Pericardium (tissue), 1 donor: Measurements from ENCODE around the genes PKD2L2, FAM13B and PROB1.

DNA sequence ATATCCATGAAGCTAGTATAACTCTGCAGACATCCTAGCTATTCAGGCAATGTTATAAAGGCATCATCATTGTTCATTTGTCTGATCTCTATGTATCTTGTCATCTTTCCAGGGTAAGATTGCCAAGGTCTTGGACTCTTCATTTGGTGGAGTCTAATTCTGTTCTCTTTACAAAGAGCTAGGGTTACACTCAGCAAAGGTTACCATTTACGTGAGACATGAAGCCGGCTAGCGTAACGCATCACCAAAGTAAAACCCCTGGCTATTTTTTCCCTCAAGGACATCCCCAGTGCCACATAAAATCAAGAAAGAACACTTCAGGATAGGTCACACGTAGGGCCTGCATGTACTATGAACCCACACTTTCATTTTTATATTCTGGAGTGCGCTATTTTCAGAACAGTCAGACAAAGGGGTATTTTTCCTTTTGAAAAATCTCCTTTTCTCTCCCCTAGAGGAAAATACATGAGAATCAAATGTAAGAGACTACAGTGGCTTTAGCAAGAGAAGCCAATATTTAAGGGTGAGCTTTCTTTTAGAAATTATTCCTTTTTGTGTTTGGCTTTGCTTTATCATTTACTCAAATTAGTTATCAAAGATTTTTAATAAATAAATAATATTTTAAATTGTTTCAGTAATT, 19.9 kb upstream of the MYOT start:
- RRBS = no CpG with 5 or more reads among the region's 6 CpGs

DNA sequence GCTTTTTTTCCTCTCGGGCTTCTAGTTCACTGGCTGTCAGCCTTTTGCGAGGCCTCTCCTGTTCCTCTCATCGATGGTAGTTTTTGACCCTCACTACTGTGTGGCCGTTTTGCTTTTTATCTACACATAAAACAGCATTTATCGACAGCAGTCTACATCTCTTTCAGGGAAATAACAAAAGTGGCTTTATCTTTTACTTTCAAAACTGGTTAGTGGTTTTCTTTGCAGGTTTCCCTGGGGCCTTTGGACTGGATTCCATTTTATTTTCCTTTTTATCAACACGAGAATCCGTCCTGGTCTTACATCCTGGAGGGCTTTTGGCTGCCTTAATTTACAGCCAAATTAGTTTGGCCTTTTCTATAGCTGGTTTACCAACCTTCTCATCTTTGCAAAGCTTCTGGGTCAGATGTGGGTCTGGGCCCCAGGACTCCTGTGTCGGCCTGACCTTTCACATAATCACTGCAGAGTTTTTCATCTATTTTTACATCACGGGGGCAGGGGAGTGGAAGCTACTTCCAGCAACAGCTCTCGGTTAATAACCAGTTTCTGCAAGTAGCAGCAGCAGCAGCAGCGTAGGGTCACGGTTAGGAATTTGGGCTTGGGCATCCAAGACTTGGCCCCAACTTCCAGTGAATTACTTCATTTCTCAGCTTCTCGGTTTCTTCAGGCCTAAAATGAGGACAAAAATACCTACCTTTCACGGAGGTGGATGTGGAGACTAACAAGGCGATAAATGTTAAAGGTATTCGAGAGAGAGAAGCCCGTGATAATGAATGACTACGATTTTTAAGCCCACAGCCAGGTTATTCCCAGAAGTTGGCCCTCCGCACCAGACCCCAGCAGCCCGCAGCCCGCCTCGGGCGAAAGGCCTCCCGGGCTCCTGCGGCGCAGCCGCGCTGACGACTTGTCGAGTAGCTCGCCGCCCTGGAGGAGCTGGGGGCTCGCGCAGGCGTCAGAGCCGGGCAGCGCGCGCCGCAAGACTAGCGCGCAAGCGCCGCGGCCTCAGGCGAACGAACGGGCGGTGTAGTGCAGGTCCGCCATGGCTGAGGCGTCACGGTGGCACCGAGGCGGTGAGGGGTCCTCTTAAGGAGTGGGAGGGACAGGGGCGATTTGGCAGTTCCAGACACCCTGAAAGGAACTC, at the start of gene PKD2L2:
Gene PKD2L2 (plus strand): TSS at position 1,005 of the 1,141 bp plus-strand sequence.
- RRBS = 3% methylated on average over 10 of the region's 55 CpGs

GRCh38 chr5:137954129-137954413, 64.8 kb downstream of the PKD2L2 start:
- RRBS = no CpG with 5 or more reads among the region's 2 CpGs

GRCh38 chr5:137977163-137977971, 55.5 kb downstream of the FAM13B start:
- RRBS = no CpG with 5 or more reads among the region's 9 CpGs

GRCh38 chr5:138032622-138033300, at the start of gene FAM13B:
FAM13B (minus strand) TSS chr5:138033079.
- RRBS = 2% methylated on average over 15 of the region's 77 CpGs

GRCh38 chr5:138346705-138347798, 5.4 kb upstream of the KDM3B start:
- RRBS = no CpG with 5 or more reads among the region's 23 CpGs

GRCh38 chr5:138353375-138353961, 983 bp downstream of the KDM3B start:
- RRBS = no CpG with 5 or more reads among the region's 14 CpGs

GRCh38 chr5:138491368-138492466, 26.4 kb downstream of the EGR1 start:
- RRBS = 2% methylated on average over 60 of the region's 97 CpGs

- RRBS = no CpG with 5 or more reads among the region's 3 CpGs
These were observed 37.2 kb downstream of the ETF1 start for GRCh38 chr5:138505584-138506499.

DNA sequence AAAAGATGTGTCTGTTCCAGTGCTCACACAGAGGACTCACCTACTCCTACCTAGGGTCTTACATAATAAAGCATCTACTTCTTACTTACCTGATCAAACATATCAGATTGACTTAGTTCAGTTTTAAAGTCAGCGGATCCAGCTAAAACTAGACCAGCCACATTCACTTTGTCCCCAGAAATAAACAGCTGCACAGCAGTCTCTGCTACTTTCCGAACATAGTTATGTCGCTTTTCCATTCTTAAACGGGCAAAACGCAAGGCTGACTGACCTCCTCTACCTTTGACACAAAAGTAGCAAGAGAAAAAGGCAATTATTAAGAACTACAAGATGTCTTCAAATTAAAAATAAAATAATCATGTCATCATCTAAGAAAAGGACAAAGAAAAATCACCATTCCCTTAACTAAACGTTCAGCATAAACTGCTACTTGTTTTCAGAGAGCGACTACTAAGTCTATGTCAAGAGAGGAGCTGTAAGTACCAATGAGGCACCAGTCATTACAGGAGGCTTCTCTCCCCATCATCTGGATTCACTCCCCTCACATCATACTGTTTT, 30.3 kb downstream of the ETF1 start:
- RRBS = no CpG with 5 or more reads among the region's 7 CpGs

DNA sequence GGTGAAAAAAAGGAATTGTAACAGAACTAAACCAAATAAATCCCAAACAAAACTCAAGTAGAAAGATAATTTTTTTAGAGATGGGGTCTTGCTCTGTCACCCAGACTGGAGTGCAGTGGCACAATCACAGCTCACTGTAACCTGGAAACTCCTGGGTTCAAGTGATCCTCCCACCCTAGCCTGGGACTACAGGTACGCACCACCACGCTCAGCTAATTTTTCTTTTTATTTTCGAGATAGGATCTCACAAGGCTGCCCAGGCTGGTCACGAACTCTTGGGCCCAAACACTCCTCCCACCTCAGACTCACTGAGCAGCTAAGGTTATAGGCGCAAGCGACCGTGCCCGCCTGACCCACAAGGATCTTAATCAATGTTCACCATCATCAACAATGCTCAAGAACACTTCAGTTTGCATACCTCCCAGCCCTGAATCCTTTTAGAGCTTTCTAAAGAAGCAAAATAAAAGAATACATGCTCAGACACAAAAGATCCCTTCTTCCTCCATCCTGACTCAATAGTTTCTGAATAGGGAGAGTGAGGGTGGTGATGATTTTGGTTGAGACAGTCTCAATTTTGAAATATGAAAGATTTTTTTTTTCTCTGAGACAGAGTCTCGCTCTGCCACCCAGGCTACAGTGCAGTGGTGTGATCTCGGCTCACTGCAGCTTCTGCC, 13.2 kb downstream of the ETF1 start:
- RRBS = no CpG with 5 or more reads among the region's 10 CpGs

GRCh38 chr5:138641663-138642298, 66.6 kb upstream of the HSPA9 start:
- RRBS = no CpG with 5 or more reads among the region's 17 CpGs

DNA sequence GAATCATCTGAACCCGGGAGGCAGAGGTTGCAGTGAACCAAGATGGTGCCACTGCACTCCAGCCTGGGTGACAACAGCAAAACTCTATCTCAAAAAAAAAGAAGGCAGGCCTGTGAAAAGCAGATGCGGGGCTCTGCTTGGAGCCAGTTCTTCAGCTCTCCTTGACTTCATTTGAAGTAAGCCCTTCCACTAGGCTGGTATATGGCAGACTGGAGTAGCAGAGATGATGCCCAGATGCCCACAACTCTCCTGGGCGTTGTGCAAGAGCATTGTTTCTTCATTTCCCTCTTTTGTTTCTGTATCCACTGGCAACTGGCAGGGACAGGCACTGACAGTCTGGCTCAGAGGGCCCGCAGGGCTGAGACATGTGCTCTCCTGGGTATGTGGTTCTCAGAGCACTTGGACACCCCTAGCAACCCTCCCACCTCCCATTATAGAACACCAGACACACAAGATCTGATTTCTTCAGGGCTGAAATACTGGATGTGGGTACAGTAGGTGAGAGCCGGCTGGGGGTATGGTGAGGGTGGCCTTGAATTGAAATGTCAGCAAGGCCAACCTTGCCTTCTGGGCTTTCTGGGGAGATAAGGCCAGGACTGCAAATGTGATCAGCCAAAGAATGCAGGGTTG, 28.8 kb upstream of the CTNNA1 start:
- RRBS = no CpG with 5 or more reads among the region's 5 CpGs

DNA sequence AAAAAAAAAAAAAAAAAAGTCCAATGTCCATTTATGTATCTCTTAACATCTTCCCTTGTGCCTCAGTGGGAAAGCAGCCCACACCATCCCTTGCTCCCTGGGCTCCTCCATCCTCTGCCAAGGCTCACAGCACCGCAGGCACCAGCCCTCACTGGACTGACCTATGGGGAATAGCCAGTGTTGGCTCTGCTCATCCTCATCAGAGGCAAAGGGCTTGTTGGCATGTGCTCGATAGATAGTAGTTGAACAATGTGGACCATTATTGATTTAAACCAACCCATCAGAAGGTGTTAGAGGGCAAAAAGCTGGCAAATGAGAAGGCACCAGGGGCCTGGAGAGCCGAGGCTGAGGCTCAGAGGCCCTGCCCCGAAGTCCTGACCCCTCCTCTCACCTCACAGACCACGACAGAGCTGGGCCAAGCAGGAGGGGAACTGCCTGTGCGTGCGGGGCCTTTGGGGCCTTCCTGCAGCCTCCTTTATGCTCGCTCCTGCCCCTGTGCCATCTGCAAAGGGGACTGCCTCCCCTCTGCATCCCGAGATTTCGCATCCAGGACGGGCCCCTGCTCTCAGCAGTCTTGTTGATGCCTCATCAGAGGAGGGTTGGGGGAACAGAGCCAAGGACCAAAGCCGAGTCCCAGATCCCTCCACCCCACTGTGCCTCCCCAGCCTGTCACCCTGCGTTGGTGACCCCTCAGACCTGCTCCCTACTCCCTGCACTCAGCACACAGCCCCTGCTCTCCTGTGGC, 62.1 kb upstream of the LRRTM2 start:
- RRBS = no CpG with 5 or more reads among the region's 13 CpGs

DNA sequence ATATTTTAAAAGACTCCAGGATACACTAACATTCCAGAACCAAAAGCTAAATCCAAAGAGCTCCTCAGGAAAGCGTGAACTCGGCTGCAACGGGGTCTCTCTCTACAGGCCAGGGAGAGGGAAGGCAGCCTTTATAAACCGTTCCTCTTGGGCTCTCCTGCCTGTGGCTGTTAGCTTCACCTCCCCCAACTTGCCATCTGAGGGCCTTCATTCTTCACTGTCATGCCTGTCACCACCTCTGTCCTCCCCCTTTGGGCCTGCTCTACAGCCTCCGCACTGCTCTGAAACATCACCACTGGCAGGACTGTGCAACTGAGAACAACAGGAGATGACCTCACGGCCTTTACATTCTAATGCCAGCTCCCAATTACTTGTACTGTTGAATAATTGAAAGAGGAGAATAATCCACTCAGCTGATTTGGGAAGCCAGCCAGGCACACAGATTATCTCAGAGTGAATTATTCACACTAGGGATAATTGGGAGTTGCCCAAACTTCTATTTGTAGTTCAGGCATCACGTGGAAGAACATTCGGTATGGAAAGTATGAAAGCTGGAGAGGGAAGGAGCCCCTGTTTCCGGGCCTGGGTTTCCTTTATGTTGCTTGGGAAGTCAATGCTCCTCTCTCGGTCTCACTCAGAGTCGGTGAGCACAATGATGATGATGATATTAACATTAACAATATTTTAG, 99.1 kb upstream of the LRRTM2 start:
- RRBS = no CpG with 5 or more reads among the region's 11 CpGs

DNA sequence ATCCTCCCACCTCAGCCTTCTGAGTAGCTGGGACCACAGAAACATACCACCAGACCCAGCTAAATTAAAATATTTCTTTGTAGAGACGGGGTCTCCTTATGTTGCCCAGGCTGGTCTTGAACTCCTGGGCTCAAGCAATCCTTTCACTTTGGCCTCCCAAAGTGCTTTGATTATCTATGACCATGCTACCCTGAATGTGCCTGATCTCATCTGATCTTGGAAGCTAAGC, 136.9 kb upstream of the LRRTM2 start:
- RRBS = no CpG with 5 or more reads among the region's 1 CpG

DNA sequence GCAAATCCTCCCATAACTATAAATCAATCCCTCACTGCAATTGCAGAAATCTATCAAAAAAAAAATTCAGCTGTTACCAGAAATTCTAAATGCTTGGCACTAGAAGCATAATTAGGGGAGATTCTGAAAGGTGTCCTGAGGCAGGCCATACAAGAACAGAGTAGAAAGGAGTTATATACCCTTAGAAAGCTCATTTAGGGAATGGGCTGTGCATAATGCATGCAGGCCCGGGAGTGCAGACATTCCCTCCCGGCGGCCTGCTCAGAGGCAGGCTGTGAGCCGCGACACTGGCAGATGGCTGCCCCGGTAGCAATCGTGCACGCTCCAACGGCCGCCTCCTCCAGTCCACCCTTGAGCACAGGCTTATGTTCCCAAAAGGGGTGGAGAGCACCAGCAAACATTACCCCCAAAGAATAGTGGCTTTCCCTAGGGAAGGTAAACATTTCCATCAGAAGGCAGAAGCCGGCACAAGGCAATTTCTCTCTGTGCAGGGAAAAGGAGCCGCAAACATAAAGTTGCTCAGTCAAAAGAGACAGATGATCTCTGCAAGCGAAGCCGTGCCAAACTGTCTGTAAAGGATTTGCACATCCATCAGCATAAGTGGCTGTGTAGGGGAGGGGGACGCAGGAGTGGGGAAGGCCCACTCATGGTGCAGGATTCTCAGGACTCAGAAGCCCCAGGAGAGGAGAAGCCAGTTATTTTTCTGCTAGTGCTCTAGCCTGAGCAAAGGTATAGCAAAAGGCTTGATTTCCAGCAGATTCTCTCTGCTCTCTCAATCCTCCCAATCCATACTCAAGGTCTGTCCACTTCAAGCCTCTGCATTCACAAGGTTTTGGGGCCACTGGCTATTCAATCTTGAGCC, 92.5 kb downstream of the SIL1 start:
- RRBS = 43% methylated on average over 5 of the region's 15 CpGs

DNA sequence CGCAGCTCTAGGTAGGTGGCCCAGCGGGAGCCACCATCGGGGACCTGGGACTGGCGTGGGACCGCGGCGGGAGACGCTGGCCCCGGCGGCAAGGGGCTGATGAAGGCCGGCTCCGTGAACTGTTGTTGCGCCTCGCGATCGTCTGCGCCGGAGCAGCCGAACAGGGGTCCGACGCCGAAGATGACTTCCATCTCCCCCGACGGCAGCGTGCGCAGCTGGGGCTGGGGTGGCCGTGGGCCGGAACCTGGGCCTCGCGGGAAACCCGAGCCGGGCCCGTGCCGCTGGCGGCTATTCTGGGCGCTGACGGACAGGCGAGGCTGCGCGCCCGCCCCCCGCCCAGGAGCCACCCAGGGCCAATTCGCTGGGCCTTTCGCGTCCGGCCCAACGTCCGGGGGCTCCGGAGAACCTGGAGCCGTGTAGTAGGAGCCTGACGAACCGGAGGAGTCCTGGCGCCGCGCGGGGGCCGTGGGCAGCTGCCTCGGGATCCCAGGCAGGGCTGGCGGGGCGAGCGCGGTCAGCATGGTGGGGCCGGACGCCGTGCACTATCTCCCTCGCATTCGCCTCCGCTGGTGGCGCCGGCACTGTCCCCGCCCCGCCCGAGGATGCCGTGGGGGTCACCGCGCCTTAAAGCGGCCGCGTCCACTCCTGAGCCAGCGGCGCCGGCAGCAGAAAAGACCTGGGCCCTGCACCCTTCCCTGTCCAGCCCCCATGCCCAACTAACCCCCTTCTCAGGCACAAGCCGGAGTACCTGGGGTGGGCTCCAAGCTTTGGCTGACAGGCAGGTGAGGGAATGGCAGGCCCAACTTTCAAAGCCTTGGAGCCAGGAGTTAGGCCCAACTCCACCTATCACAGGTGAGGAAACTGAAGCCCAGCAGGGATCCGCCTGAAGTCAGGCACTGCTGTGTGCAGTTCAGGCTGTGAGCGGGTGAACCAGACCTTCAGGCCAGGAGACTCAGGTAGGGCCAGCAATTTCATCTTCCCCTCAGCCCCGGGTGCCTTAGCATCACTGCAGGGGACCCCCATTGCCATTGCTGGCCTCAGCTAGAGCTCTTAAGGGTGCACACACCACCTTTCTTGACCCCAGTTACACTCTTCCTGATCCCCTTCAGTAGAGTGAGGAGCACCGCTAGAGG, at the start of gene PROB1:
Gene PROB1 (minus strand): TSS at position 544 of the 1,133 bp plus-strand sequence.
- RRBS = 12% methylated on average over 56 of the region's 87 CpGs

DNA sequence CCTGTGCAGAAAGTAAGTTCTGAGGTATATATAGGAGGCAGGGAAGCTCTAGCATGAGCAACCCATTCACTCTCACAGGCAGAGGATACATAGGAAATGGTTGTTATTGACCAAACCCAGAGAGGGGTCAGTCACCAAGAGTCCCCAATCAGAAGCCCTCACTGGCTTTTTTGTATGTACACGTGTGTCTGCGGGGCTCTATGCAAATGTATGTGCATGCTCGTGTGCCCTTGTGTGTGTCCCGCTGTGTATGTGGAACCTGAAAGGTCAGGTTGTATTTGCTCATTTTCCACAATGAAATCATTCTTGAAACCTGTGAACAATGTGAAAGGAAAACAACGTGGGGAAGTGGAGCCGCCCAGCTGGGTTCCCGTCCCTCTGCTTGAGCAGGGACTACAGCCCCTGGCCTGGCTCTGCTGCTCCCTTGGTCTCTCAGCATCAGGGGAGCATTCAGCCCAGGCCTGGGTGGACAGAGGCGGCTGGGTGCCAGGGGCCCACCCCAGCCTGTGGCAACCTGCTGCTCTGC, 3.2 kb downstream of the ECSCR start:
- RRBS = no CpG with 5 or more reads among the region's 8 CpGs

- RRBS = no CpG with 5 or more reads among the region's 18 CpGs
These were observed 2.4 kb downstream of the SMIM33 start for GRCh38 chr5:139472757-139474140.